HTERT-HM (cell line): ENCODE results near the genes UTF1 and ZNF511.

- RRBS: 0% methylated on average over 2 of the region's 19 CpGs
These were observed 34.2 kb downstream of the INPP5A start for GRCh38 chr10:132571555-132572333.

DNA sequence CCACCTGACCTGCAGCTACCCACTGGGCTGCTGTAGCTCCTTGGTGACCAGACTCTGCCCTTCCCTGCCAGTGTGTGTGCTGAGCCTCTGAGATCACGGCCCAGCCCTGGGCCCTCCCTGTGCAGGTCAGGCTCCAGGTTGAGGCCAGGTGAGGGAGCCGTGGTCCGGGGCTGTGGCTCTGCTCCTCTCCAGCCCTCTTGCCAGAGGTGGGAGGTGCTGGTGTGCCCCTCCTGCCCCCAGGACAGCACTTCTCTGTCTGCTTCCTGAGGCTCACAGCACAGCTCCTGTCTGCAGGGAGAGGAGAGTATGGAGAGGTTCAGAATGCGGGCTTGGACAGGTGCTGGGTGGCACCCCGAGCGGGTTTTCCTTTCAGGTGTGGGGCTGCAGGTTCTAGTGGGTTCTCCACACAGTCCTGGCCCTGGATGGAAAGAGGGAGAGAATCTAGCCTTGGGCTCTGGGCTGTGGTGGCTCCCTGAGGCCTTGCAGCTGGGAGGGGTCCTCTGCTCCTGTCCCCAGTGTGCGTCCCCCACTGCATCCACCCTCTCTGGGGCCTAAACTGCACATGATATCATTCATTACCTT, 38.5 kb downstream of the INPP5A start:
- RRBS: no CpG with 5 or more reads among the region's 7 CpGs

GRCh38 chr10:132592677-132593393, 55.2 kb downstream of the INPP5A start:
- RRBS: 96% methylated on average over 3 of the region's 18 CpGs

- RRBS: no CpG with 5 or more reads among the region's 24 CpGs
These were observed 103.2 kb downstream of the INPP5A start for GRCh38 chr10:132640617-132641446.

DNA sequence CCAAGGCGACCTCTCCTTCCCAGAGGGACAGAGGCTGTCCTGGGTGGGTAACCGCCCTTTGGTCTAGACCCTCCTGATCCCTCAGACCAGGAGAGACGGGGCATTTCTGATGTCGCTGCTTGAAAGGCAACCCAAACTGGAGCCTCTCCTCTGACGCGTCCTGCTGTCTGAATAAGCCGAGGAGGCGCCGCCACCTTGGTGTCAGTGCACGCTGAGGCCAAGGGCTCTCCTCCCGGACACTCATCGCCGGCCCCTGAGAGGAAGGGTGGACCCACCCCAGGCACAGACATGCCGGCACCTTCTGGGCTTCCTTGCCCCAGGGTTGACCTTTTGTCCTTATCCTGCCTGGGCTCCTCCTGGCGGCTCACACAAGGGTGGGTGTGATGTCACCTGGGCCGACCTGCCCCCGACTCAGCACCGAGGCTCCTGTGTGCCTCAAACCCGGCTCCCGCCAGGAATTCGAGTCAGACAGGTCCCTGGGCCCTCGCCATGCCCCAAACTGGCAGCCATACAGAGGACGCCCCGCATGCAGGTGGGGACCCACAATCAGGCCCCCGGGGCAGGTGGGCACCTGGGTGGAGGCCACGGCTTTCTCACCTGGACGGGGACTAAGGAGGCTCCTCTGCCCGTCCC, 17.7 kb upstream of the CFAP46 start:
- RRBS: 44% methylated on average over 6 of the region's 28 CpGs

GRCh38 chr10:132984990-132985460, 42.7 kb upstream of the CFAP46 start:
- RRBS: no CpG with 5 or more reads among the region's 13 CpGs

GRCh38 chr10:133012671-133013148, 70.3 kb upstream of the CFAP46 start:
- RRBS: no CpG with 5 or more reads among the region's 36 CpGs

DNA sequence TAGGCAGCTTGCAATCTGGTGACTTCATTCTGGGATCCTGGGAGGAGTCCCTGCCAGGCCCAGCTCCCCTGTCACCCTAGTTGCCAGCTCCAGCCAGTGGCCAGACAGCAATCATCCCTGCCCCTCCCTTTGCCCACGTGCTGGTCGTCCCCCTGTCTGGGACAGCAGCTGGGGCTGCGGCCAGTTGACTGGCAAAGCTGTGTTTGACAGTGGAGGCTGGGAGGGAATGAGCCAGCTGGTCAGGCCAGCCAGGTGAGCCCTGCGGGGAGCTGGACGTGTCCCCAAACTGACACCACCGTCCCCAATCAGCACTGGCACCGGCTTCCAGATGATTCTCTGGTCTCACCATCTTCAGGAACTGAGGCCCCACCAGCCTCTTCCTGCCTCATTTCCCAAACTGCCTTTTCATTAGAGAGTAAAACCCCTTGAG, 30.1 kb downstream of the ADGRA1 start:
- RRBS: no CpG with 5 or more reads among the region's 7 CpGs

DNA sequence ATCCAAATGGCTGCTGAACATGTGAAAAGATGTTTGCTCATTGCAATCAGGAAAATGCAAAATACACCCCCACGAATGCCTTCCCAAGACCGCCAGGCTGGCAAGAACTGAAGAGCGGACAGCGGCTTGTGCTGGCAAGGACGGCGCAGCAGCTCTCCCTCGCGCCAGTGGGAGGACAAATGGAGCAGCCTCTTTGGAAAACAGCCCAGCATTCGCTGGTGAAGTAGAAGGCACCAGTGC, 2.5 kb downstream of the KNDC1 start:
- RRBS: no CpG with 5 or more reads among the region's 9 CpGs

DNA sequence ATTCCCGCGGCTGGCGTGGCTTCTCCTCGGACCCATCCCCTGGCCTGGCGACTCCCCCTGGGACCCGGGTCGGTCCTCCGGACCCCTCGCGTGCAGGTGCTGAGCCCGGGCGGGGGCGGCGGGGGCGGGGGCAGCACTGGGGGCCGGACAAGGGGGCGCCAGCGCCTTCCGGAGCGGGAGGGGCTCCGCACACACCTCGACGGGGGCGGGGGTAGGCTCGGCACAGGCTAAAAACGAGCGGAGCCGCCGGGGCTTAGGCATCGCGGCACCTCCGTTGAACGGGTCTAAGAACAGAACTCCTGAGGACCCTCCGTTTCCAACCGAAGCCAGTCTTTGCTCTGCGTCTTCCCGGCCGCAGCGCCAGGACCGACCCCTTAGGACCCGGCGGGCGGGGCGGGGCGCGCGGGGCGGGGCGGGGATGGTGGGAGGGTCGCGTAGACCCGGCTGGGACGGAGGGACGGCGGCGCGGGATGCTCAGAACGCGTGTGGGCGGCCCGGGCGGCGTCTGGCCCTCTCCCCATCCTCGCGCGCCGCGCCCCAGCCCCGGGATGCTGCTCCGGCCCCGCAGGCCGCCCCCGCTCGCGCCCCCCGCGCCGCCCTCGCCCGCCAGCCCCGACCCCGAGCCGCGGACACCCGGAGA, at the start of gene UTF1:
TSS of gene UTF1 (plus strand) at position 477 of the 640 bp plus-strand sequence.
- RRBS: 3% methylated on average over 59 of the region's 85 CpGs

DNA sequence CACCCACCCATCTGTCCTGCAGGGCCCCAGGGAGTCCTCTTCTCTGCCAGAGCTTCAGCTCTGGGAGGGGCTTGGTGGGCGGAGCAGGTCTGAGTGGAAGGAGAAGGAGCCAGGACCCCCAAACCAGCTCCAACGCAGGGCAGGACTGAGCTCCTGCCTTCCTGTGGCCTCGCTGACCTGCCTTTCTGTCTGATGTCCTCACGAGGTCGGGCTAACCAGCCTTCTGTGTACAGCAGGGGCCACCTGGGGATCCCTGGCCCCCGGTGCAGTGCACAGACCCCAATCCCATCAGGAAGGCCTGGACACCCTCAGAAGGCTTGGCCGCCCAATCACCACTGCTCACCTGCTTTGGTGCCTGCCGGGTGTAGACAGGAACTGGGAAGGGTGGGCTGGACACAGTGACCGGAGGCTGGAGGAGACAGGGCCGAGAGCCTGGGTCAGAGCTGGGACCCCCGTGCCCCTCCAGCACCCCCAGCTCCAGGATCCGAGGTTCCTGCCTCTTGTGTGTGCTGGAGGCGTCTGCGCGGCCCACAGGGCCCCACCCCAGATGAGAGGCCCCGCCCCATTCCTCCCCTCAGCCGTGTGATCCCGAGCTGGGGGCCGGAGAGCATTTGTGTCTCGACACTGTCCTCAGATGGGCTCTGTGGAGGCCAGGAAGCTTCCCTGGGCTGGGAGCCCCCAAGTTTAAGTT, 9.5 kb downstream of the ADAM8 start:
- RRBS: 49% methylated on average over 2 of the region's 20 CpGs

DNA sequence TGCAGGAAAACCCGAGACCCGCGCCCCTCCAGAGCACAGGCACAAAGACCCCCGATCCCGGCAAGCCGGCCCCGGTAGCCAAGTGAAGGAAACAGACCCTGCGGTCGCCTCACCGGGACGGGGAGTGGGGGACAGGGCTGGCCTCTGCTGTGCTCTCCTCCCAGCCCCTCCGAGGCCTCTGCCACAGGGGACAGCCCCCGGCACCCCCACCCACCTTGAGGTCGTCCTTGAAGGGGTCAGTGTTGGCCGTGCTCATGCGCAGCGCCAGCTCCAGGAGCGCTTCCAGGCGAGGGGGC, 11.2 kb upstream of the ADAM8 start:
- RRBS: 92% methylated on average over 14 of the region's 19 CpGs

- RRBS: 2% methylated on average over 53 of the region's 102 CpGs
These were observed at the start of gene ZNF511 for GRCh38 chr10:133308722-133309583. ZNF511 (plus strand) TSS chr10:133308914.

GRCh38 chr10:133309584-133310078, 917 bp downstream of the ZNF511 start:
- RRBS: 82% methylated on average over 3 of the region's 24 CpGs

- RRBS: 7% methylated on average over 31 of the region's 58 CpGs
These were observed 1.9 kb downstream of the CALY start for GRCh38 chr10:133334561-133335341.

- RRBS: 2% methylated on average over 4 of the region's 20 CpGs
These were observed 332 bp downstream of the CALY start for GRCh38 chr10:133336461-133336667.

- RRBS: 51% methylated on average over 2 of the region's 11 CpGs
These were observed 2.7 kb upstream of the PRAP1 start for GRCh38 chr10:133344373-133344882.

- RRBS: 8% methylated on average over 1 of the region's 16 CpGs
These were observed 3.6 kb downstream of the PRAP1 start for GRCh38 chr10:133350707-133351272.

- RRBS: 82% methylated on average over 1 of the region's 22 CpGs
These were observed 4.5 kb downstream of the FUOM start for GRCh38 chr10:133352950-133354102.

GRCh38 chr10:133388129-133388880, 5.7 kb upstream of the MTG1 start:
- RRBS: no CpG with 5 or more reads among the region's 18 CpGs